Gallbladder (tissue), 1 donor: Measurements from ENCODE around the genes FAM104A, CD300LB, CD300C and RAB37.

GRCh38 chr17:72661249-72661664 is 431.2 kb downstream of the SLC39A11 start:
- PRO-cap, result no peak

DNA sequence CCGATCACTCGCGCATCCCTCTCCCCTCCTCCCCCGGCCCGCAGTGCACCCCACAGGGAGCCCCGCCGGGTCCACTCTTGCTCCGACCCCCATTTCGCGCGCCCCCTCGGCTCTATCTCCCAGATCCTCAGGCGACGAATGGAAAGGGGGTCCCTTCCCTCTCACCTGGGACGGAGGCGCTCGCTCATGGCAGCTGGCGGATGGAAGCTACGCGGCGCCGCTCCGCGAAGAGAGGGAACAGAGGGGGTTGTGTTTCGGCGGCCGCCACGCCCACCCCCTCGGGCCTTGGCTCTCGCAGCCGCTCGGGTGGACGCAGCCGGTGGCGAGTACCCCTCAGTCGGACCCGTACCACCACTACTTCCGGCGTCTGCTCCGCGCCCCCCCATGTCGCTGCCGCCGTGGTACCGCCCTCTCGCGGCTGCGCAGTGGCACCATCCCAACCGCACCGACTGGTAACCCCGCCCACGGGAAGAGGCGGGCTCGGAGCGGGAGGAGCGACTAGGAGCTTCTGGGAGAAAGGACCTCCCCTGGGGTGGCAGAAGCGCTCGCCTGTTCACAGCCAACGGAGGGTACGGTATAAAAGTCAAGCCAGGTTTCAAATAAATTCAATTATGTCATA is at the start of gene FAM104A:
Gene FAM104A, minus strand, starts transcription at position 474 of the 619 bp plus-strand sequence.
- PRO-cap, result bidirectional peak, plus-strand start at position 538 of the sequence, minus-strand start at position 400 of the sequence

DNA sequence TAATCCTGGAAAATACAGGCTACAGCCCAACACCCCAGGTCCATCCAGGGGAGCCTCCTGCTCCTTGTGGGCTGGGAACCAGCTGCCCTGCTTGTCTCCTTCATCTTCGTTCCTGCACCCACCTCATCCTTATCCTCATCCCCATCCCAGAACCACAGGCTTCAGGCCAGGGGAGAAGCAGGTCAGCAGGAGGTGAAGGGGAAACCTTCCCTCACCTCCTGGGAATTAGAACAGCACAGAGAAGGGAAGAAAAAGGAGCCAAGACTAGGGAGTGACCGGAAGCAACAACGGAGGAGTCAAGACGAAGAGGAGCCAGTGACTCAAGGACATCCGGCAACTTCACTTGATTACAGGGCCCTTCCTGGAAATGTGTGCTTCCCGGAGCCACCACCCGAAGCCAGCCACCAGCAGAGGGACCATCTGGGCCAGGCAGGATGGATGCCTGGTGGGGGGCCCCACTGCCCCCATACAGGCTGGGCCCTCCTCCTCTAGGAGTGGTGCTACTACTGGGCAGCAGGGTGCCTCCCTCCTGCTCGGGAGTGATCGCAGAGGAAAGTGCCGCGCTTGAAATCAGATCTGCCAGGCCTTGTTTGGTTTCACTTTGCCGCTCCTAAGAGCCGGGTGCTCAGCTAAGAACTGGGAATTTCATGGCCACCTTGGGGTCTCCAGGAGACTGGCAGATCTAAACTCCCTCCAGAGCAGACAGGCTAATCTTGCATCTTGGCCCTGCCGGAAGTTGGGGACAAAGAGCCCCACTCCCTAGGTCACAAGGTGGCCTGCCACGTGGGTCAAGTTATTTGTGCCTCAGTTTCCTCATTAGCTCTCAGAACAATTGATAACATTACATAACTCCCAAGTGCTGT is 6.7 kb downstream of the CDC42EP4 start:
- PRO-cap, result bidirectional peak, plus-strand start at position 530 of the sequence, minus-strand start at position 411 of the sequence

GRCh38 chr17:73341630-73342557 is 30.1 kb upstream of the CDC42EP4 start:
- PRO-cap, result unidirectional peak, minus-strand start at chr17:73341922; bidirectional peak, plus-strand start at chr17:73342375, minus-strand start at chr17:73342272

- PRO-cap, result unidirectional peak, minus-strand start at chr17:73364000
These were observed 52.1 kb upstream of the CDC42EP4 start for GRCh38 chr17:73363819-73364334.

- PRO-cap, result unidirectional peak, plus-strand start at chr17:73474600
These were observed 162.6 kb upstream of the CDC42EP4 start for GRCh38 chr17:73474350-73474797.

DNA sequence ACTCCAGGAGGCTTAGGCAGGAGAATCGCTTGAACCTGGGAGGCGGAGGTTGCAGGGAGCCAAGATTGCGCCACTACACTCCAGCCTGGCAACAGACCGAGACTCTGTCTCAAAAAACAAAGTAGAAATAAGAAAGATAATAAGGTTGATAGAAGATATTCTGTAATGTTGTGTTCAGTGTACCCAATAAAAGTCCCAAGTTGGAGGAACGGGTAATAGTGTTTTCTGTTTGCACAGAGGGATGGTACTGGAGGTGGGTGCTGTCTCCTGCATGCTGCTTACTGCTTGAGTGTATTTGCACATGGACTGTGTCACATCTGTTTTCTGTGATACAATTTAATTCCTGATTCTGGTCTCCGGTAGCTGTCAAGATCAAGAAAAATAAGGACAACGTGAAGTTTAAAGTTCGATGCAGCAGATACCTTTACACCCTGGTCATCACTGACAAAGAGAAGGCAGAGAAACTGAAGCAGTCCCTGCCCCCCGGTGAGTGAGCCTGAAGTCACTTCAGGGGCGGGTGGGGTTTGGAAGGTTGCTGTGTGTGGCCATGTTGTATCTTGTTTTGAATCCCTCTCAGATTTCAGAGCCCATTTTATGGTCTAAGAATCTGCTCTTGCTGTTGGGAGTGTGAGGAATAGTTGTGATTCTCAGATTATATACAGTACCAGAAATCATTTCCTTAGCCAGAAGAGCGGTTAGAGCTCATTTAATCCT is 4.4 kb upstream of the TTYH2 start:
- PRO-cap, result no peak

DNA sequence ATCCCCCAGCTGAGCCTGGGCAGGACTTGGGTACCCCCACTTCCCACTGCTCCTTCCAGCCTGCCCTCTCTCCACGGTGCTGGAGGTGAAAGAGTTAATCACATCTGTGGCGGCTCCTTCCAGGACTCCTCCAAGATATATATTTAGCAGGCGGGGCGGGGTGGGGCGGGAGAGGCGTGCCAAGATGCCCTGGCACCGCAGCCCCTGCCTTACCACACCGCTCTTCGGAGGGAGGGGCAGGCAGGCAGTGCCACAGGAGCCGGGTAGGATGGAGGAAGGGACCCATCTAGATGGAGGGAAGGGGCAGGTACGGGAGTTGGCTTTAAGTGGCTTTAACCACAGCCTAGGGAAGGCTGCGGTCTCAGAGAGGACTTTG is 12.8 kb downstream of the GPR142 start:
- PRO-cap, result unidirectional peak, plus-strand start at position 255 of the sequence

DNA sequence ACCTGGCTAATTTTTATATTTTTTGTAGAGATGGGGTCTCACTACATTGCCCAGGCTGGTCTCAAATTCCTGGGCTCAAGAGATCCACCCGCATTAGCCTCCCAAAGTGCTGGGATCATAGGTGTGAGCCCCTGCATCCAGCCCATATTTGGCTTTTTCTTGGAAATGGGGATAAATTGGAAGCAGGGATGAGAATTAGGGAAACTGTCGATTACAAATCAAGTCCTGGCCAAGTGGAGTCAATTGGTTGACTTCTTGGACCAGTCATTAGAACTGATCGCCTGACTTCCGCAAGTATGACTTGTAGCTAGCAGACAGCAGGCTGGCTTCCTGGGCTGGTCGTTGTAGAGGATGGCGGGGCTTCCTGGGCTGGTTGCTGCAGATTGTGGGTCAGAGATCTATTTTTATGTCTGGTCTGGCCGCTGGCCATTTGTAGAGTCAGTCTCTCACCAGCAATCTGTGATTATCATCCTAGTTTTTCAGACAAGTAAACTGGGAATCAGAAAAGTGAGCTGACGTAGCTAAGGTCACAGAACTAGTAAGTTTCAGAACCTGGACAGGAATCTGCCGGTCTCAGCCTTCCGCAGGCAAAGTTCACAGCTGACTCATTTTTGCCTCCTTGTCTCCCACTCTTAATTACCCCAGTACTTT is 19.0 kb downstream of the GPR142 start:
- PRO-cap, result unidirectional peak, minus-strand start at position 440 of the sequence

GRCh38 chr17:74419769-74420462 is 12.0 kb upstream of the GPRC5C start:
- PRO-cap, result no peak

GRCh38 chr17:74429524-74430060 is 2.3 kb upstream of the GPRC5C start:
- PRO-cap, result no peak

DNA sequence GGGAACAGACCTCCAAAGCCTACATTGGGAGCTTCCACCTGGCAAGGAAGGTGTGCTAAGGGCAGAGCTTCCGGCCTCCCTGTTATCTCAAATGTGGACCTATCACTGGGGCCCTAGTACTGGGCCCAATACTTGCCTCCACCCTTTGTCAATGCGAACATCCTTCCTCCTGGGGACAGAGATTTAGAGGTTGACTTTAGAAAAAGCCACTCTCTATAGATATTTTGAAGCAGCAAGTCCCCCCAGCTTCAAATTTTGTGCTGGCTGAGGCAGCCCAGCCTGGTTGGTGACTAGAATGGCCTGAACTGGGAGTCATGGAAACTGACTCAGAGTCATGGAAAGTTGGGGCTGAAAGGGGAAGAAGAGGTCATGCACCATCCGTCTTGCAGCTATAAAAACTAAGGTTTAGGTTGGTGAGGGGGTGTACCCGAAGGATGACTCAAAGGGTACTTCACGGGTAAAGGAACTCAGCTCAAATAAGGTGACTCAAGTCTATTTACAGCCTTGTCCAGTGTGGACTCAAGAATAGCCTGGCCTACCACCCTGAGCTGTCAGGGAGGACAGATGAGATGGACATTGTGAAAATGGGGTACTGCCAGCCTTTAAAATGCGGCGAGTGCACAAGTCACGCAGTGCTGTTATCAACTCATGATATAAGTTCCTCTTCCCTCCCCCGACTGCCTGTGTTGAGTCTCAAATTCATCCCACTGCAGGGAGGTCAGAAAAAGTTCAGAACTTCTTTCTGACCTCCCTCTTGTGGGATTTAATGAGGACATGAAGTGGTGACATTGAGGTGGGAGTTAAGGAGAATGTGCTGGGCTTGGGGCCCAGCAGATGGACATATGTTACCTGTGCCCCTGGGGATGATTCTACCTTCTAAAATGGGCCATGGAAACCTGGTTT is 18.6 kb downstream of the CD300LB start:
- PRO-cap, result no peak

DNA sequence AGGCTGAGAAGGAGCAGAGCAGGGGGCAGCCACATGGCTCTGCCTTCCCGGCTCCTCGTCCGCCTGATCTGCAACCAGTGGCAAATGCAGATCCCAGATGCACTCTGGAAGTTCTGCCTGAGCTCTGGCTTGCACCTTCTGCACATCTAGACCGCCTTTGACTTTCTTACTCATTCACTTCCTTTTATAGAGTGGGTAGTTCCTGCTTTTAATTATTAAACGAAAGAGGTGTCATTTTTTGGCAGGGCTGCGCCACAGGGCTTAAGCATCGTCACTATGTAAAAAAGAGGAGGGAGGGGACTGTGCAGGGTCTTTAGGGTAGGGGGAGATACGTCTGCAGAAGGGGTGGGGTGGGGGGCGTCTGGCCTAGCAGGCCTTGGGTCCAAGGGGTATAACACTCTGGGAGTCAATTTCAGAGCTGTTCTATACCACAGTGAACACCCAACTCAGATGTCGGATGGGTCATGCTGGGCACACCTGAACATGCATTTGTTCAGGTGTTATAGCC is at the start of gene CD300LB:
Gene CD300LB, minus strand, starts transcription at position 160 of the 508 bp plus-strand sequence.
- PRO-cap, result unidirectional peak, minus-strand start at position 159 of the sequence

DNA sequence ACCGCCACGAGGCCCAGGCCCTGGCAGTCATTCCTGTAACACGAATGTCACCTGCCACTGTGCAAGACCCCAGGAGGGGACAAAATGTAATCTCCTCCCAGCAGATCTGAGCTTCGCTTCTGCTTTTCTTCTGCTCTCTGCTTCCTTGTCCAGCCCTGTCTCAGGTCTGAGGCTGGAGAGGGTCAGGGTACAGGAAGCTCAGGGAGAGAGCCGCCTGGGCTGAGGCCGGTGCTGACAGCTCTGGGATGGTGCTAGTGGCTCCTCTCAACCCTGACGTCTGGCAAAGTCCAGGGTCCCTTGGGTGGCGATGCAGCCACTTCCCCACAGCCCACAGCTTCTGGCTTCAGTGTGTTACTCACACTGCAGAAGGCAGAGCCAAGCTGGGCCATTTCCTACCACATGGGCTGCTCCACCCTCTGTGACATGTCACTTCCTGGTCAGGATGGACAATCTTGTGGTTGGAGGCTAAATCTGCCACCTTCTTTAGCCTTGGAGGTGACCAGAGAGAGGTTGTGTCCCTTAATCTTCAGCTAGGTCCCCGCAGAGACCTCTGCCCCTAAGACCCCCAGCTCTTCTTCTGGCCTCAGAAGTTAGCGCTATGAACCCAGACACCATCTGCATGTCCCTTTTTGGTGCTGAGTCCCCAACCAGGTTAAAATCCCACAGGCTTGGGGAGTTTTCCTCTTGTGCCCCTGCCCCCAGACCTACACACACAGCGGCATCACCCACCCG is at the start of gene CD300C:
Gene CD300C, minus strand, starts transcription at position 364 of the 732 bp plus-strand sequence.
- PRO-cap, result unidirectional peak, minus-strand start at position 279 of the sequence; unidirectional peak, minus-strand start at position 339 of the sequence

DNA sequence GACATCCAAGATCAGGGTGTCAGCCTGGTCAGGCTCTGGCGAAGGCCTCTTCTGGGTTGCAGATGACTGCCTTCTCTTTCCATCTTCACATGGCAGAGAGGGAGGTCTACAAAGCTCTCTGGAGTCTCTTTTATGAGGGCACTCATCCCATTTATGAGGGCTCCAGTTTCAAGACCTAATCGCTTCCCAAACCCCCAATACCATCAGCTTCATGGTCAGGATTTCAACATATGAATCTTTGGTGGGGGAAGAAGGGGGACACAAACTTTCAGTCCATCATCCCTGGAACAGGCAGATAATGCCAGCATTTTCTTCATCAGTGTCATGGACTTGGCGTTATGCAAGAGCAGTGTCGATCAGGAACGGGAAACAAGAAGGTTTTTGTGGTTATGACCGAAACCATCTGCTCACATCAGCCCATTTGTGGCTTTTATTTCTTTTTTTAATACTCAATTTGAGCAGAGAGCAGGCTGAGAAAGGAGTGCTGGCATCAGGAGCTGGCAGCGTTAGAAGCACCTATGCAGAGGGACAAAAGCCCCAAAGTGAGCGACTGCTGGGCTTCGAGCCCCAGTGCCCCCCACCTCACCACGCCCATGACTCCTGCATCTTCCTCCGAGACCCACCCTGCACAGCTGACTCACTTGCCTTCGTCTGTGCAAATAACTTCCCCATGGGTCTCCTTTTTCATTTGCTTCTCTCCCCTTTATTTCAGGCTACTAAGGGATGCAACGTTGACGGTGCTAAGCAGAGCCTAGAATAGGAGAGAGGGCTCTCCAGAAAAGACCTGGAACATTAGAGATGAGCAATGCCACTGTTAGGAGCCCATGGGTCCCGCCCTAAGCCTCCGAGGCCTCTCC is 16.1 kb upstream of the CD300E start:
- PRO-cap, result no peak

DNA sequence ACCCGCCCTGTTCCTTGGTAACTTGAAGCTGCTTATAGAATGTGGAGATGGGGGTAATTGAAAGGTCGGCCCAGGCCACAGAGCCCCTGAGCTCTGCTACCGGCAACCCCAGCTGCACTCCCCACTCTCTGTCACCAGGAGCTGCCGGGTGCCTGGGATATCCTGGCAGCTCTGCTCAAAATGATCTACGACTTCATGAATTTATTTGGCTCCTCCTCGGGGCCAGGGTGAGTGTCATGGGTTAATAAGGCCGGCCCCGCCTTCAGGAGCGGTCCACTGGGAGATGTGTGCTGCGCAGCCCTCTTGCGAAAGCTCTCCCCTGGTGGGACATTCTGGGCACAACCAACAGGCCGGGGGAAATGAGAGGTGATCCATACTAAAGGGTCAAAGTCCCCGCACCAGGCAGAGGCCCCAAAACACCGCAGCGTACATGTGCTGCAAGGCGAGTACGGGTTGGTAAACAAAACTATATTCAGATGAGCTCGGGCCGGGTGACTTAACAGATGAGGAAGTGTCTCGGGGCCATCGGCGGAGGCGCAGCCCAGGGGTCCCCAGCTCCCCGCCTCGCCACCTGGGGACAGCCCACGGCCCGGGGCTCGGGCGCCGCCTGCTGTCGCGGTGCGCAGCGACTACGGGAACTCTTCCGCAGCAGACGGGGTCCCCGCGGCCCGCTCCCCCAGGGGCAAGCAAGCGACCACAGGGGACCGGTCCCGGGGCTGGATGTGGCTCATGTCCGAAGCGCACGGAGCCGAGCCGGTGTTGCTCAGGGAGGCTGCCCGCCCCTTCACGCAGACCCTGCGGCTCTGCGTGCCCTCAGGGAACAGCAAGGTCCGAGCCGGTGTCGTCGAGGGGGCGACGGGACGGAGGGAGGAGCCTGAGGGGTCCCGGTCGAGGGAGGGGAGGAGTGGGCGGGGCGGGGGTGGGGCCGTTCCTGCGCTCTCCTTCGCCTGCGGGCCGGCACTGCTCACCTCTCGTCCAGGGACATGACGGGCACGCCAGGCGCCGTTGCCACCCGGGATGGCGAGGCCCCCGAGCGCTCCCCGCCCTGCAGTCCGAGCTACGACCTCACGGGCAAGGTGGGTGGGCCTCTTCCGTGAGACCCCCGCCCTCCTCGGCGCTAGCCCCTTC is at the start of gene RAB37:
Gene RAB37, plus strand, starts transcription at position 967 of the 1,128 bp plus-strand sequence.
- PRO-cap, result bidirectional peak, plus-strand start at position 475 of the sequence, minus-strand start at position 177 of the sequence; unidirectional peak, plus-strand start at position 525 of the sequence; bidirectional peak, plus-strand start at position 967 of the sequence, minus-strand start at position 854 of the sequence

- PRO-cap, result unidirectional peak, plus-strand start at chr17:74749145
These were observed 436 bp downstream of the NHERF1 start for GRCh38 chr17:74748809-74749318.

DNA sequence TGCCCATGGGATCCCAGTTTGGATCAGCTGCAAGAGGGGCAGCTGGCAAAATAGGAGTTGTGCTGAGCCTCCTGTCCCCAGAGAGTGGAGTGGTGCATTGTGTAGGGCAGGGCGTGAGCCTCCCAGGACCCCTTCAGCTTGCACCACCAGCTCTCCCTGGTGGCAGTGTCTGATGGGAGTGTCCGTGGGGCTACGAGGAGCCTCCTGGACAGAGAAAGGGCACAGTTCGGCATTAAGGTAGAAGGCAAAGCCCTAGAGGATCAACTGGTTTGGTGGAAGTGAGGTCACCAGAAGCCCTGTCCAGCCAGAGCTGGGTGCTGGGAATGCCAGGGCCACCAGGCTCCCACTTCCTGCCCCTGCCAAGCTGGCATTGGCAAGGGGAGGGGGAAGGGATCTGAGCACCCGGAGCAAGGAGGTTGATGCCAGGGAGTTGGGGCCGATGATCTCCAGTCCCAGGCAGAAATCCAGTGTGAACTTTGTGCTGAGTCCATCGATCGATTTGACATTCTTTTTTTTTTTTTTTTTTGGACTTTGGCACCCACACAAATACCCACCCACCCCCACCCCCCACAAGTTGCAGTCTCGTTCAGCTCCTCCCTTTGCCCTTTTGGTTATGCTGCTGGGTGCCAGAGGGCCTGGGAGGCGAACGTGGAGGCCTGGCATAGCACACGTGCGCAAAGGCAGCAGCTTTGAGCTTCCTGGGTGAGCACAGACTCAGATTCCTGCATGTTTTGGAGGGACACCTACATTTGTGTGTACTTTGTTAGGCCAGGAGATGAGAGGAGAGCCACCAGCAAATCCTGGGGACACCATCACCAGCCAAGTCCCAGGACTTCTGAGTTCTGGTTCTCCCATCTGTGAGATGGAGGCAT is 2.0 kb downstream of the NHERF1 start:
- PRO-cap, result unidirectional peak, minus-strand start at position 167 of the sequence; bidirectional peak, plus-strand start at position 629 of the sequence, minus-strand start at position 266 of the sequence

DNA sequence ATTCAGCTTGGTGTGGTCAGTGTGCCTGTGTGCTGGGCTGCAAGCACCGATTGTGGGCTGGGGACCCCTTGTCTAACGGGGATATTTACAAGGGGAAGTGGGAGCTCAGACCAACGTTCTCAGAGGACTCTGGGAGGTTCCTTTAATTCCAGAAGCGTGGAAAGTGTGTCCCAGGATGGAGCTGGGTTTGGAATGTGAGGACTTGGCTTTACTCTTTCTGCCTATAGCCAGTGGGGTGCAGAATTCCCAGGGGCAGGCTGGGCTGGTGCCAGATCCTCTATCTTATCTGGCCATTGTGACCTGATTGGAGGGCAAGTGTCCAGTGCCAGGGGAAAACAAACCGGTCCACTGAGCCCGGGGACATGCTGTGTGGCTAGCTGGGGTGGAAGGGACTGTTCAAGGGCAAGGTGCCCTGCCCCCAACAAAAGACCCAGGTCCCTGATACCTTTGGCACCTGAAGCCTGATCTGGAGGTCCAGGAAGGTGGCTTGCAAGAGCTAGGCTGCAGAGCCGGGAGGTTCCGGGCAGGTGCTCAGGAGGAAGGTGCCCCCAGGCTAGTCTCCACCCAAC is 6.5 kb downstream of the NAT9 start:
- PRO-cap, result no peak

DNA sequence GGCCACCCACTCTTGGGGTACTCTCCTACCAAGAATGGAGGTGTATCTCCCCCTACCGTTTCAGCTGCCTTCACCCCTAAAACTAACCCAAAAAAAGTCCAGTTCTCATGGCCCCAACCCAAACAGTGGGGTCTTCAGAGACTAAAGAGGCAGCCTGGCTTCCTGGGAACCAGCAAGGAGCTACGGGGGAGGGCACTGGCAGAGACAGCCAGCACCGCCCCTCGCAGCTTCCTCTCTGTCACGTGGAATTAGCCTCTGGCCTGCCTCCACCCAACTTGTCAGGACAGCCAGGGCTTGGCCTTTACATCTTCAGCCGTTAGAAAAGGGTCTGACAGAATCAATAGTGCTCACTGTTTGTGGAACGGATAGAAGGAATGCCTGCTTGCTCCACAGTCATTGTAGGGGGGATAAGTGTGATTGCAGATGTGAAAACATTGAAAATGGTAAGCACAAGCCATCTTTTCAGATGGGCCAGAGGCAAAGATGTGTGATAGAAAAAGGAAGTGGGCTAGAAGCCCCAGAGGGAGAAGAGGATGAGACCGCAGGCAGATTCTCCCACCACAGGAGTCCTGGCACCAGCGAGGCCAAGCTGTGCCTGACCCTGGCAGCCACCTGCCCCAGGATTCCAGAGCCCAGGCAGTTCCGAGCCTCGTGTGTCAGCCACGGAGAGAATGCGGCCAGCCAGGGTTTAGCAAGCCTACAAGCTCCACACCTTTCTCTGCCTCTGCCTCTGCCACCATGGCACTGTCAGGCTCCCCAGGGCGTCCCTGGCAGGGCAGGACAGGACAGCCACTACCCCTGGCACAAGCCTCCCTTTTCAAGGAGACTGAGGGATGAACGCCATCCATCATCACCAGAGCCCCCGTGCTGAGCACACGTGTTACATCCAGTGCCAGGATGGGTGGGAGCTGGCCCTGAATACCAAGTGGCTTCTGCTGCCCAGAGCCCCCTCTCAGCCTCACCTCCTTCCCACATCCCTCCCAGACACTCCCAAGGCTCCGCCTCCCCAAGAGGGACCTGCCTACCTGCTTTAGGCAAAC is 18.5 kb downstream of the GRIN2C start:
- PRO-cap, result no peak